ENCODE results near the gene DSTN.

DNA sequence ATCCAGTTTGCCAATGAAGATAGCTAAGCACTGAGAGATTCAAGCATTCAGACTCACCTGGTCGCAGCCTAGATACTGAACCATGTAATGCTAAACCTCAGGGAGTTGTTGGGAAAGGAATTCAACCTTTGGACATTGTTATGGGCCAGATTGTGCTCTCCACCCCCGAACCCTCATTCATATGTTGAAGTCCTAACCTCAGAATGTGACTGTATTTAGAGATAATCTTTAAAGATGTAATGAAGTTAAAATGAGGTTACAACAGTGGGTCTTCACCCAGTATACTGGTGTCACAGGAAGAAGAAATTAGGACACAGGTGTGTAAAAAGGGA lies 13.9 kb upstream of the KIF16B start:
- PRO-cap, result no peak

DNA sequence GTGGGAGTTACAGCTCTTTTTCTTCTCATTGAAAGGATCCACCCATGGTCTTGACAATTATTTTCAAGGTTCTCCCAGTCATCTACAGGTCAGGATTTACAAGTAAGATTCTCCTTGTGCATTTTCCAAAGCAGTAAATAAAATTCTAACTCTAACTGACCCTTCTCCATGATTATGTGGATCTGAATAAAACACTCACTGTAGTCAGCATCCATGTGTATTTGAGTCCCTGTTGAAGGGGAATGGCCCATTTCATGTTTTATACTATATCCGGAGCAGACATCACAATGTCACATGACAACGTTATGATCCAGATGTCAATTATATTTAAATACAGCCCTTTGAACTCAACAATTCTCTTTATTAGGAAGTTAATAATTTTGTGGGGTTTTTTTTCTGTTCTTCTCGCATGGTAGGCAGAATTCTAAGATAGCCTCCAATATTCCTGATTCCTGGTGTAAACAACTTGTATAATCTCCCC lies 180.5 kb upstream of the PCSK2 start:
- PRO-cap, result no peak

DNA sequence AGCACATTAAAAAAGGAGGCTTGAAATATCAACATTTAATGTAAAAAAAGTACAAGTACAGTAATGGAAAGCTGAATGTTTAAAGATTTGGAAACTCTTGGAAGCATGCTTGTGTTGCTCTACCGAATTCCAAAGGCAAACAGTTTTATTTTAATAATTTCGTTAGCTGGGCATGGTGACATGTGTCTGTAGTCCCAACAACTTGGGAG lies 137.4 kb downstream of the BFSP1 start:
- PRO-cap, result no peak

DNA sequence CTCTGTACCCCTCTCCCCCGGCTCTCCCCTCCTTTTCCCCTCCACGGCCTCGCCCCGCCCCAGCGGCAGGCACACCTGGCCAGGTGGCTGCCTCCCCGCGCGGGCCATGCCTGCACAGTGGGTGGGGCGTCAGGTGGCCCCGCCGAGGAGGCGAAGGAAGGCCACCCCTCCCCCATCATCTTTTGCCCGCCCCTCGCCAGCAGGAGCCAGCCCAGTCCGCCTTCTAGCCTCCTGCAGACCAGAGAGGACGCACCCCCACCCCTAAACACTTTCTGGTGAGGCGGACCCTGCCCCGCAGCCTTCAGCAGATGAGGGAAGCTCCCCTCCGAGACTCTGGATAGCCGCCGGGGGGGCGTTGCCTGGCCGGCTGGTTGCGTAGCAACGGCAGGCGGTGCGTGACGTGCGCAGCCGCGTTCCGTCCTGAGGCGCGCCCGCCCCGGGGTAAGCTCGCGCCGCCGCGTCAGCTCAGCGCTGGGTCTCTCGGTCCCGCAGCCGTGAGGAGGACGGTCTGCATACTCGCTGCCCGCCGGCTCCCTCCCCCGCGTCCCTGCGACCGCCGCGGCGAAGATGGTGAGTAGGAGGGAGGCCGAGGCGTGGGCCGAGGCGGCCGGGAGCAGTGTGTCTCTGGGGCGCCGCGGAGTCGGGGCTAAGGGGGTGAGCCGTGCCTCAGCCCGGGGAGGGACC lies at the start of gene DSTN:
DSTN (plus strand) TSS at position 434 of the 684 bp plus-strand sequence.
- PRO-cap, result bidirectional peak, plus-strand start at position 471 of the sequence, minus-strand start at position 310 of the sequence

DNA sequence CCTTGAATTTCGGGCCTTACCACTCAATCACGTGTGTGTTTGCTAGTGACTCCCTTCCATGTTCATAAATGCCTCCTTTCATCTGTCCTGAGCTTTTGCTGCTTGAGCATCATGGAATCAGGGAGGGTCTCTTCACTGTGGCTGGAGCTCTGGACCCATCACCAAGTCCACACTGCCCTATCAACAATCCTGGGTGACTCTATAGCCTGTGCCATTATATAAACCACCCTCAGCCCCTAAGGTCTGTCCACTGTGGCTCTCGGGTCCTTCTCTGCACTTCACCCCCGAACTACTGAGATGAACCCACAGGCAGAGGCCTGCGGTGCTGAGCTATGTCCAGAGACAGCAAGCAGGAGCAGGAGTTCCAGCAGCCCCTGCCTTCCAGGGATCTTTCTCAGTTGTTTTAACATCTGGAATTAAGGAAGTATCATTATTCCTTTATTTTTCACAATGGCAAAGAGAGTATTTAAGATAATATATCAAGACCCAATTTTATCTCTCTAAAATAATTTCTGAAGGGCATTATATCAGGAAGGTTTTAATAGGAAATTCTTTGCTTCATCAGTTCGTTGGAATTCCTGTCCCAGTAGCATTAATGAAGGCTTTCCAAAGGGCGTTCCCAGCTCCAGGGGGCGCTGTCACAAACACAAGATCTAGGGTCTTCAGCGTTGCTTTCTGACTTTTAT lies 27.4 kb downstream of the RRBP1 start:
- PRO-cap, result no peak

GRCh38 chr20:17674648-17675518 lies 7.2 kb downstream of the RRBP1 start:
- PRO-cap, result no peak

GRCh38 chr20:17869463-17869850 lies 99.1 kb downstream of the SNX5 start:
- PRO-cap, result no peak

DNA sequence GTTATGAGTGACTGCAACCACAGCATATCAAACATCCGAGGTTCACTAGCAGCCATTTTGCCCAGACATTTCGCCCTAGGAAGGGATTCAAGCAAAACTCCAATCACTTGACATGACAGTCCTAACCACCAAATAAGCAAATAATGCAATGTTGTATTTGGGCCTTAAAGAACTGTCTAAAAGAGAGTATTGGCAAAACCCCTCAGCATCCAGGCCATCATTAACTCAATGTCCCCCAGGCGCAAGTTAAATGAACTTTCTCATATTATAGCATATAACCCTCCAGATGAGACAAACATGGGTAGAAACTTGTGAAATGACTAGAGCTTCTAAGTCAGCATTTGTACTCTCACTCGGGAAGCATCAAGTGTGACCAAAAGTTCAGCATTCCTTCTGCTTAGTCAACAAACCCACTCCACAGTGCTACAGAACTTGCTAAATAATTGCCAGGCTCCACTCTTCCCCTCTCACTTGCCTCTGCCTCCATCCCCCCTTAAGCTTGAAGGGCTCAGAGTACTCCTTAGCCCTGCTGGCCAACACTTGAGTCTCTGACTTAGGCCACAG lies 9.1 kb downstream of the SNX5 start:
- PRO-cap, result no peak

DNA sequence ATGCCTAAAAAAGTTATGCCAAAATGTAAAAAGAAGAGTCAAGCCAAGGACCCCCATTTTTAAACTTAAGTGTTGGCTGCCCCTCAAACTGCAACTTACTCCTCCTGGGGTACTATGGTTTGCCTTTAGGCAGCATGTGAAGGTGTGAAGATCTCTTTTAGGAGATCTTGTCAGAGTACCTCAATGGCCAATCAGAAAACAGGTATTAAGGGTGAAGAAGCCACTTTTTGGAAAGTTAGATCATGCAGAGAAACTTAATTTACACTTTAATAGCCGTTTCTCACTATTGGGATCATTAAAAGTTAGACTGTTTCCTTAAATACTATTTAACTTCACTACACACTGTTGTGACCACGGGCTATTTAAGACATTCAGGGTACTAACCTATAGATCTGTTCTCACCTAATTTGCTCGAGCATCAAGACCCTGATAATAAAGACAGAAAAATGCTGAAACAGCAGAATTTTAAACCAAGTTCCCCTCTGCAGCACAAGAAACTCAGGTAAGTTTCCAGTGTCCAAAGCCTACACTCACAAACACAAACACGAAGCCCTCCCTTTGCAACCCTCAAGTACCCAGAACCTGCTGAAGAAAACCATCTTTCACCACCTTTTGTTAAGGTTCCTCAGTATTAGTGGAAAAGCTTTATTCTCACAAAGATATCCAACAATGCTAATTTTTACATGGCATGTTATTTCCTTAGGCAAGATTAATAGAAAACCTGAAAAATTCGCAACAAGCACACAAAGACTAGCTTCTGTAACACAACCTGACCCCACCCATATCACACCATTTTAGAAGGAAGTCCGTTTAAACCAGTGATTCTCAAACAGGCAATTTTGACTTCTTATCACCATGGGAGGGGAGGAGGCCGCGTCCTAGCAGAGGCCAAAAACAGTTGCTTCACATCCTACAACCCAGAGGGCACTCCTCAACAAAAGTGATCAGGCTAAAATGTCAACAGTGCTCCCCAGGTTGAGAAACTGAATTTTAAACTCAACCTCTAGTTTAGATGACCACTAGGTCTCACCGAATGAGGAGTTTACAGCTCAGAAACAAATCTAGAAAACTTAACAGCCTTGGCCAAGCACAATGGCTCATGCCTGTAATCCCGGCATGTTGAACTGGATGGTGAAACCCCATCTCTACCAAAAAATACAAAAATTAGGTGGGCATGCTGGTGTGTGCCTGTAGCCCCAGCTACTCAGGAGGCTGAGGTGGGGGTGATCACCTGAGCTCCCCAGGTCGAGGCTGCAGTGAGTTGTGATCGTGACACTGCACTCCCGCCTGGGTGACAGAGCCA lies 3.8 kb downstream of the SNX5 start:
- PRO-cap, result no peak

GRCh38 chr20:17967540-17968359 lies 844 bp downstream of the SNX5 start:
- PRO-cap, result no peak

GRCh38 chr20:17971498-17972138 lies 2.8 kb downstream of the MGME1 start:
- PRO-cap, result no peak

- PRO-cap, result no peak
These were observed 23.3 kb upstream of the SMIM26 start for GRCh38 chr20:18543888-18544324.

DNA sequence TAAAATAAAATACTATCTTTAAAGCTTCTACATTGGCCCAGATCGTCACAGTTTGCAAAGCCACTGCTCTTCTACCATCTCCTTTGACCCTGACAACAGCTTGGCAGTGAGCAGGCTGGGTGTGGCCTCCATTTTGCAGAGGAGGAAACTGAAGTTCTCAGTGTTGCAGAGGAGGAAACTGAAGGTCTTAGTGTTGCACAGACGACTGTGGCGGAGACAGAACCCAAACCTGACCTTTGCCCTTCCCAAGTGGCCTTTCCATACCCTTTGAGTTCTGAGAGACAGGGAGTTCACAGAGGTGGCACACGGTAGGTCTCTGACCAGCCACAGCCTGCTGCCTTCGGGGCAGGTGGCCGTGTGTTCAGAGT lies 113.6 kb upstream of the SLC24A3 start:
- PRO-cap, result no peak

- PRO-cap, result no peak
These were observed 195.3 kb downstream of the SLC24A3 start for GRCh38 chr20:19407703-19408114.

DNA sequence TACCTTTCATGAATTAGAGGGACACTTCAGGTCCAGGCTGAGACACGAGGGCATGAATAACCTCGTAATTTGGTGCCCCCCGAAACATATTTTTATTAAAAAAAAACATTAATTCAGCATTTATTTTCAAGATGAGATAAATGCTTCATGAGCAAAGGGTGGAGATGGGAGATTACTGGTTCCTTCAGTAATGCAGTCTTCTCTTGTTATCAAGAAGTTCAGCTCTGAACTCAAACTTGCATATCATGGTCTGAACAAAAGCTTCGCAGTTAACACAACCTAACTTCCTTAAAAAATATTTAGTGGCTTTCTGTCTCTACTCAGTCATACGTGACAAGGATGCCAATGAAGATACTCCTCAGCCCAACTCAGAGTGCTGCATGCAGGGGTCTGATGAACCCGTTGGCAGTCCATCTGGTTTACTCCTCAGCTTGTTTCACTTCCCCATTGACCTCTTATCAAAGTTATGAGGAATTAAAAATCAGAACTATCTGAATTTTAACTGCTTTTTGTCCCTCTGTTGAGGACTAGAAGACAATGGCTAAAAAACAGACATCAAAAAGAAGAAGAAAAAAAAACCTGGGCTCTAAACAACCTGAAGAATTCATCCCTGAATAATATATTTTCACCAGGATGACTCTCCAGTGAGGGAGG lies 56.7 kb upstream of the RIN2 start:
- PRO-cap, result no peak

DNA sequence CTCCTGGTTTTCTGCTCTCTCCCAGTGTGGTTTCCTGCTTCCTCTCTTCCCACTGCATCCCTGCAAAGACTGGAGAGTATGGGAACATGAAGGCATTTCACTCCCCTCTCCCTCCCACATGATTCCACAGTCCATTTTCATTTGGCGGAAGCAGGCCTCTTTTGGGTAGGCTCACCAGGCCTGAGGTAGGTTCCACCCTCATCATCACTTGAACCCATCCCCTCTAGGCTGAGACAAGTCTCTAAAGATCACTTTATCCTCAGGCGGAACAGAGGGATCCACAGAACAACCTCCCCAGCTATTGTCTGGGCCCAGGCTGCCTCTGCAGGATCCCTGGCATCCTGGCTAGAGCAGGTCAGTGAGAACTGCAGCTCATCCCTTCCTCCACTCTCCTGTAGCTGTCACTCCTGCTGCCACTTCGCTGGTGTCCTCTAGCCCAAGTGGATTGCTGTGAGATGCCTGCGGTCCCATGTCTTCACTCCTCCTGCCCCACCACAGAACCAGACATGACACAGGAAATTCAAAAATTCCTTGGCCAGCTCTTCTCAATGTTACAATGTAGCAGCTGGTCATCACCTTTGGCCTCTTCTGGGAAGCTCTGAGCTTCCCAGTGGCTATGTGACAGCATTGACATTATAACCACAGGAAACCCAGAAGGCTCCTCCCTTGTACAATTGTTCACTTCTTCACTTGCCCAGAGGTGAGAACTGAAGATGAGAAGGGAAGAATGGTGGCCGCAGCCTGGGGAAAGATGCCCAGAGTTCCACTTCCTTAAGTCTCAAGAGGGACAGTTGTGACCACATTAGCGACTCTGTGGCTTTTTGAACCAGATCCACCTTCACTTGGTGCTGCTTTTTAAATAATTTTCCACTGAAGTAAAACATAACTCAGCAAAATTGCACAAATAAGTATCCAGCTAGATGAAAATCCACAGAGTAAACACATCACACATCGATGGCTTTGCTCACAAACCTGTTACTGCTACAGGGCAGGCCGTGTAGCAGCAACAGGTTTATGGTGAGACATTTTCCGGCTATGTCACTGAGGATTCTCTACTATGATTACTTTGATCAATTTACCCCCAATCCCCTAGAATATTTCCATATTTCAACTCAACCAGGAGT lies 76.2 kb upstream of the NAA20 start:
- PRO-cap, result no peak

DNA sequence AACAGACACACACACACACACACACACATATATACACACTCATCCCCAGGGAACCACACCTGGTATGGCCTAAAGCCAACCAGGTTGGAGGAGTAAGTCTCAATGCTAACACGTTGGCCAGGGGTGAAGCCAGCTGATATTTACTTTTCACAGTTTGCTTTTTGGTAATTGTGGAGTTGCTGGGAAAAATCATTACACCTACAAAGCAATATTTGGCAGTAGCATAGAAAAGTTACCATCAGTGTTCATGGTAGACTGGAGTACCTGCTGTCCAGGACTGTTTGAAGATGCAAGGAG lies 50.3 kb upstream of the NAA20 start:
- PRO-cap, result no peak

GRCh38 chr20:19976330-19976514 lies 40.9 kb upstream of the NAA20 start:
- PRO-cap, result no peak

GRCh38 chr20:19993854-19994356 lies 23.3 kb upstream of the NAA20 start:
- PRO-cap, result no peak

DNA sequence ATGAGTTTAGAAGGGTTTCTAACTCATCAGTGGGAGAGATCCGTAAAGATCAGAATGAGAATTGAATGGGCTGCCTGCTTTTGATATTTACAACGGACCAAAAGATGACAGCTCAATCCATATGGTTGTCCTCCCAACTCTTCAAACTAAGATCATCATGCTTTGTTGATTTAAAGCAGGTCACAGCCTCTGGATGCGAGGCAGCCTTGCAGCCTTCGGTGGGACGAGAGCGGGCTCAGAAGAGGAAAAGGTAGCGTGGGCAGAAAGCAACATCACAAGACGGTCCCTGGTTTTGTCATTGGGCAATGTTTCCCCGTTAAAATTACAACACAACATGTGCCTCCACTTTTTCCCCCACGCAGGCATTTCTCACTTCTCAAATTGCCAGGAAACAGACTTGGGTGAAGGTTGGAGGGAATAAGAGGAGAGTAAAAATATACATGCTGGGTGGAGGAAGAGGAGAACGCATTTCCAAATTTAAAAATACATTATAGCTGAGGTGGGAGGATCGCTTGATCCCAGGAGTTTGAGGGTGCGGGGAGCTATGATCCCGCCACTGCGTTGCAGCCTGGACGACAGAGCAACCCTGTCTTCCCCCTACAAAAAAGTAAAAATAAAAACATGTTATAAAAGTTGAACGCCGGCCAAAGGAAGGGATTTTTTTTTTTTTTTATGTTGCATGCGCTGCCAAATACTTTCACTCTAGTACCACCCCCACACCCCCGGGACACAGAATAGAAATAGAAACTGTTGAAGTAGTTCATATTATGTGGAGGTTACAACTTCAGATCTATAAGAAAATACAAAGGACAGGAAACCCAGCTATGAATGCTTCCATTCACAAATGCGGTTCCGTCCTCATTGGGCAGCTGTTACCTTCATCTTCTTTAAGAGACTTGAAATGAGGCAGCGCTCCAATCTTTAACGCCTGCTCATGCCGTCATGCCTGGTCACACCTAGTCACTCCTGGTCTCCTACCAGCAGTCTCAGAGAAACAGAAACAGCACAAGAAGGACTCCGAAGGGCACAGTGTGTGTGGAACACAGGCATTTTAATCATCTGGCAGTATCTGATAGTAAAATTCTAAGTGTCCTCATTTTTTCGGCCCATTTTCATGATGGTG lies 13.9 kb upstream of the NAA20 start:
- PRO-cap, result no peak